H1 (cell line): Measurements from ENCODE around the genes SEC23A, FKBP3 and MIS18BP1.

GRCh38 chr14:39102933-39103588 lies at the start of gene SEC23A:
TSS of gene SEC23A (minus strand) at chr14:39103235.
- RRBS = 2% methylated on average over 17 of the region's 57 CpGs
CAGE:
- cytosol, long polyA plus RNA = start-site peak on the minus strand at chr14:39103079-39103219, 731 reads
- long polyA plus RNA = start-site peak on the minus strand at chr14:39103079-39103214, 317 and 553 reads in 2 replicates
- nucleus, long polyA plus RNA = start-site peak on the minus strand at chr14:39103079-39103214, 441 reads

GRCh38 chr14:39266161-39266998 lies 32.7 kb downstream of the MIA2 start:
- RRBS = 1% methylated on average over 9 of the region's 56 CpGs
CAGE:
- cytosol, long polyA plus RNA = no peak
- long polyA plus RNA = no peak
- nucleus, long polyA plus RNA = no peak

DNA sequence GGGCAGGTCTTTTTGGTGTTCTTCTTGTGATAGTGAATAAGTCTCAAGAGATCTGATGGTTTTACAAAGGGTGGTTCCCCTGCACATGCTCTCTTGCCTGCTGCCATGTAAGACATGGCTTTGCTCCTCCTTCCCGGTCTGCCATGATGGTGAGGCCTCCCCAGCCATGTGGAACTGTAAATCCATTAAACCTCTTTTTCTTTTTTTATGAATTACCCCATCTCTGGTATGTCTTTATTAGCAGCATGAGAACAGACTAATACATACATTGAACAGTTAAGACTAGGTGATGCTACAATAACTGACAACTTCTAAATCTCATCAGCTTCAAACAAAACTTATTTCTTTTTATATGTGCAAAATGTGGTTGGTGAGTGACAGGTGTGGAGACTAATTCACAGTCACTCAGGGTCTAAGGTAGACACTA lies 314.1 kb downstream of the FSCB start:
- RRBS = no CpG with 5 or more reads among the region's 1 CpG
CAGE:
- cytosol, long polyA plus RNA = no peak
- long polyA plus RNA = no peak
- nucleus, long polyA plus RNA = no peak

GRCh38 chr14:45110520-45111145 lies 23.6 kb downstream of the FKBP3 start:
- RRBS = no CpG with 5 or more reads among the region's 6 CpGs
CAGE:
- cytosol, long polyA plus RNA = no peak
- long polyA plus RNA = no peak
- nucleus, long polyA plus RNA = start-site peak on the minus strand at chr14:45110677-45110754, 5 reads

- RRBS = 2% methylated on average over 8 of the region's 47 CpGs
CAGE:
- cytosol, long polyA plus RNA = start-site peak on the minus strand at chr14:45134448-45134501, 8,506 reads
- long polyA plus RNA = start-site peak on the minus strand at chr14:45134412-45134499, 9,981 and 9,233 reads in 2 replicates
- nucleus, long polyA plus RNA = start-site peak on the minus strand at chr14:45134462-45134490, 4,754 reads
Observed at GRCh38 chr14:45133745-45134564, at the start of gene FKBP3. TSS of gene FKBP3 (minus strand) at chr14:45134481.

DNA sequence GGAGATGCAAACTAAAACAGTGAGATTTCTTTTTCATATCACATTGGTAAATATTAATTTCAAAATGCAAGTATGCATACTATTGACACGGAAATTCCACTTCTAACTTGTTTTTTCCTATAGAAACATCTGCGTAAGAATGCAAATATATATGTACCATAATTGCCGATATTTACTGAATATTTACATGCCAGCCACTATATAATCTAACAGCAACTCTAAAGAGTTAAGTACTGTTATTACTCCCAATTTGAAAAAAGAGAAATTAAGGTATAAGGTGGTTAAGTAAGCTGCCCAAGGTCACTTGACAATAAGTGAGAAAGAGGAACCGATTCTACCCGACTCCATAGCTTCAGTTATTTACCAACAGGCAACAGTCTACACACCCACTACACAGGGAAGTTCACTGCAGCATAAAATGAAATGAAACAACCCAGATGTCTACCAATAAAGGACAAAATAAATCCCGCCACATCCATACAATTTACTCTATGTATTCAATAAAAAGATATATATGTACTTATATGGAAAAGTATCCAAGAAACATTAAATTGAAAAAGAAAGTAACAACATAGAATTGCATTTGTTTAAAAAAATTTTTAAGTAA lies 1.1 kb downstream of the MIS18BP1 start:
- RRBS = no CpG with 5 or more reads among the region's 6 CpGs
CAGE:
- cytosol, long polyA plus RNA = no peak
- long polyA plus RNA = no peak
- nucleus, long polyA plus RNA = no peak

DNA sequence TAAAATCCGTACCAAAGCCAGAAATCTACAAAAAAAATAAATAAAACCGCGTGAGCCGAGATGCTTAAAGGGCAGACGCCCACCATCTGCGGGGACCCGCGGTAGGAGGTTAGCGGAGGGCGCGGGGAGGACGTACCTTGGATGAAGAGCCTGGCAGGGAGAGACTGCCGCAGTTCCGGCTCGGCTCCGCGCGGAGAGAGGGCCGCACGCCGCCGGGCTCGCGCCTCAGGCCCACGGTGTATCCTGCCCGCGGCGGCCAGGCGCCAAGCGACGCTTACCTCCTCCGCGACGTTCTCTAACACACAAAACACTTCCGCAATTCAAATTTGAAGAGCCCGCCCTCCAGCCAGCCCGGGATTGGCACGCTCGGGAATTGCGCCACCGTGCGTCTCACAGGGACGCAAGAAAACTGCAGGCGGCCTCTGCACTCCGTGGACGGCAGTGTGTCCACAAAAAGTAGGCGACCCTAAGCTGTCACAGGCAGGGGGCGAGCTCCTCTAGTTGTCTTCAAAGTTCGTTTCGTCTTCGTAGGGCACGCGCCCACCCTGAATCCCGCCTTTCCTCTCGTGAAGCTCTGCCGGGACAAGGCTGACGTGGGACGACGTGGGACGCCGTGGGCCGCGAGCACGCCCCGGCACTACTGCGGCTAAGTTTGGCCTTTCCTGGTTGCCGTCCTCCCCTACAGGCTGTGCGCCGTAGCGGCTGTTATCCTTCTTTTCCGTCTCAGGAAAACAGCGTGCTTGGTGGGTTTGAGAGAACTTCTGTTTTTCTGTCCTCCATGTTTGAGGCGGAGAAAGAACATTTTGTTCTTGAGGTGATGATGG lies at the start of gene MIS18BP1:
Gene MIS18BP1 (minus strand): TSS at position 304 of the 824 bp plus-strand sequence.
- RRBS = 2% methylated on average over 19 of the region's 73 CpGs
CAGE:
- cytosol, long polyA plus RNA = start-site peak on the minus strand centred at position 286 of the sequence, 24 bp wide, 369 reads
- long polyA plus RNA = start-site peak on the minus strand centred at position 279 of the sequence, 88 bp wide, 509 and 1,102 reads in 2 replicates
- nucleus, long polyA plus RNA = start-site peak on the minus strand centred at position 279 of the sequence, 78 bp wide, 1,594 reads

GRCh38 chr14:45253723-45254373 lies 846 bp upstream of the MIS18BP1 start:
- RRBS = no CpG with 5 or more reads among the region's 25 CpGs
CAGE:
- cytosol, long polyA plus RNA = no peak
- long polyA plus RNA = no peak
- nucleus, long polyA plus RNA = no peak

- RRBS = no CpG with 5 or more reads among the region's 1 CpG
CAGE:
- cytosol, long polyA plus RNA = no peak
- long polyA plus RNA = no peak
- nucleus, long polyA plus RNA = no peak
Observed at GRCh38 chr14:45367366-45367565, 114.3 kb upstream of the MIS18BP1 start.

DNA sequence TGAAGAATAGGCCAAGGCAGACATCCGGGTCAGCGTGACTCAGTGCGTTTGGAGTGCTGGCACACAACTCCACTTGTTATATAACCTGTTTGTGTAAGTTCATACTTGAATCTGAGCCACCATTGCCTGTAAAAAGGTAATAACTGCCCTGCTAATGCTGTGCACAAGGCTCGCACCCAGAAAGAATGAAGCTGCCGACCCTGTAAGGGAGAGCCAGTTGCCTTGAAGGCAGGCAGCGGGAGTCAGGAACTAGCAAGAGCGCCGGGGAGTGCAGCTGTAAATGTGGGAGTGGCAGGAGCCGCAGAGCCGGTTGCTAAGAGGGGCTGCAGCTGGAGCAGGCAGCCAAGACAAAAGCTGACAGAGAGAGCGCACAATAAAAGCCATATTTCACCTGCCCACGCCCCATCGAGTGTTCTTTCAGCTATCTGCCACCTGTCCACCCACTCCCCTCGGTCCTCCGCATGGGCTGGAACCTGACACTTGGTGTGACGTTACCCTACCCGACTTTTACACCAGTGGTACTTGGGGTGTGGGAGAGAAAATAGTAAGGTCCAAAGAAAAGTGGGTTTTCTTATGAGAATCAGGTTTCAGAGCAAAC lies 638.7 kb upstream of the MIS18BP1 start:
- RRBS = no CpG with 5 or more reads among the region's 17 CpGs
CAGE:
- cytosol, long polyA plus RNA = no peak
- long polyA plus RNA = no peak
- nucleus, long polyA plus RNA = no peak

DNA sequence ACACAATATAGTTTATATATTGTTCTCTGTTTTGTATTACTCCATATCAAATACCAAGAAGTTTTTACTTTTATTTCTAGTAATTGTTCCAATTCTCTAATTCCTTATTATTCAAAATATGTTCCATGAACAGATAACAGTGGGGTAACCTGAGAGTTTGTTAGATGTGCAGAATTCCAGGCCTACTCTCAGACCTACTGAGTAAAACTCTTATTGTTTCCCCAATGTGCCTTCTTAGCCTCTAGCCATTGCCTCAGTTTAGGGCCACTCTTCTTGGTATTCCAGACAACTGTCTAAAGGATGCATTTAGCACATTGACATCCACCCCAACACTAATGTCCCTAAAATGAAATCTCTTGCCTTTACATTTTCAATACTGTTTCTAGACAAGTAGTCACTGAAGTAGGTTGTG lies 650.3 kb upstream of the MIS18BP1 start:
CAGE:
- cytosol, long polyA plus RNA = no peak
- long polyA plus RNA = no peak
- nucleus, long polyA plus RNA = no peak

GRCh38 chr14:49634202-49635074 lies 606 bp downstream of the DNAAF2 start:
- RRBS = 1% methylated on average over 43 of the region's 93 CpGs
CAGE:
- cytosol, long polyA plus RNA = no peak
- long polyA plus RNA = no peak
- nucleus, long polyA plus RNA = start-site peak on the minus strand at chr14:49634294-49634363, 152 reads

DNA sequence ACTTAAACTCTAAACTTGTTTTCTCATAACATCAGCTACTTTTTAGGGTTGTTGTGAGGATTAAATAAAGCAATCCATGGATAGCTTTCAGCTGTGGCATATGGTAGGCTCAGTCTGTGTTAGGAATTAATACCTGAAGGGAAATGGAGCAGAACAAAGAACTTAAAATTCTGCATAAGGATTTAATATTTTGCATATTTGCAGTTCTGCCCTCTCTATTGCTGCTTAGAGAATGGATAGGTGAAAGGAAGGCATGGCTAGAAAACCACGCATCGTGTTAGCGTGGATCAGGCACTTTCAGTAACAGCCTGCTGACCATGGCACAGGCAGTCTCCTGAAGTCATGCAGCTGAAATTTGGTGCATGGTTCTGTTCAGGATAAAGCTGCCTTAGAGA lies 2.7 kb downstream of the KLHDC2 start:
- RRBS = no CpG with 5 or more reads among the region's 3 CpGs
CAGE:
- cytosol, long polyA plus RNA = no peak
- long polyA plus RNA = no peak
- nucleus, long polyA plus RNA = no peak

DNA sequence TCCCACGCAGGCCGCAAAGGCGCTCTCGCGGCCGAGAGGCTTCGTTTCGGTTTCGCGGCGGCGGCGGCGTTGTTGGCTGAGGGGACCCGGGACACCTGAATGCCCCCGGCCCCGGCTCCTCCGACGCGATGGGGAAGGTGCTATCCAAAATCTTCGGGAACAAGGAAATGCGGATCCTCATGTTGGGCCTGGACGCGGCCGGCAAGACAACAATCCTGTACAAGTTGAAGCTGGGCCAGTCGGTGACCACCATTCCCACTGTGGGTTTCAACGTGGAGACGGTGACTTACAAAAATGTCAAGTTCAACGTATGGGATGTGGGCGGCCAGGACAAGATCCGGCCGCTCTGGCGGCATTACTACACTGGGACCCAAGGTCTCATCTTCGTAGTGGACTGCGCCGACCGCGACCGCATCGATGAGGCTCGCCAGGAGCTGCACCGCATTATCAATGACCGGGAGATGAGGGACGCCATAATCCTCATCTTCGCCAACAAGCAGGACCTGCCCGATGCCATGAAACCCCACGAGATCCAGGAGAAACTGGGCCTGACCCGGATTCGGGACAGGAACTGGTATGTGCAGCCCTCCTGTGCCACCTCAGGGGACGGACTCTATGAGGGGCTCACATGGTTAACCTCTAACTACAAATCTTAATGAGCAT lies 858 bp downstream of the ARF6 start:
- RRBS = 2% methylated on average over 13 of the region's 50 CpGs
CAGE:
- cytosol, long polyA plus RNA = no peak
- long polyA plus RNA = no peak
- nucleus, long polyA plus RNA = no peak

DNA sequence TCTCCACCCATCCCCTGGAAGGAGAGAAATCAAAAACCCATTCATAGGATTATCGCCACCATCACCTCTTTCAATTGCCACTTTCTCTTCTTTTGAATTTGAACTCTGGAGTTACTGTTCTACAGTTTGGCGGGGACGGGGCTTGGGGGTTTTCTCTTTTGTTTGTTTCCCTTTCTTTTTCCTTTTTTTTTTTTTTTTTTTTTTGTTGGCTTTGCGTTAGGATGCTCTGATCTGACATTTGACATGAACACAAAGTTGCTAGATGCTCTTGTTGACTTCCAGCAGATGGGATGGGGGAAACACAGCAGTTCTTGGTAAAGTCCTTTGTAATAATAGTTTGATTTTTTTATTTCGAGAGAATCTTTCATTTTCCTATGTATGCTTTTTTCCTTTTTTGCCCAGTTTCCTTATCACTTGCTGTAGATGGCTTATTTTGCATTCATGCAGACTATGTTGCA lies 1.4 kb downstream of the ARF6 start:
- RRBS = no CpG with 5 or more reads among the region's 5 CpGs
CAGE:
- cytosol, long polyA plus RNA = no peak
- long polyA plus RNA = no peak
- nucleus, long polyA plus RNA = no peak

DNA sequence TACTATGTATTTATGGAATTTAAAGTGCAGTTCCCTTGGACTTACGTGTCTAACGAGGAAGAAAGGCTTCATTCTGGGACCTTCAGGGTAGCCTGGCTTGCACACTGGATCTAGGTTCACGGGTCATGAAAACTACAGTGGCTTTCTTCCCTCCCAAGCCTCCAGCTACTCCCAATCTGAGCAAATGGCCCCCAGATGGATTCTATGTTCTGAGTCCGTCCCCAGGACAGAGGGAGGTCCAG lies 77.2 kb downstream of the ARF6 start:
- RRBS = no CpG with 5 or more reads among the region's 4 CpGs
CAGE:
- cytosol, long polyA plus RNA = no peak
- long polyA plus RNA = no peak
- nucleus, long polyA plus RNA = no peak

DNA sequence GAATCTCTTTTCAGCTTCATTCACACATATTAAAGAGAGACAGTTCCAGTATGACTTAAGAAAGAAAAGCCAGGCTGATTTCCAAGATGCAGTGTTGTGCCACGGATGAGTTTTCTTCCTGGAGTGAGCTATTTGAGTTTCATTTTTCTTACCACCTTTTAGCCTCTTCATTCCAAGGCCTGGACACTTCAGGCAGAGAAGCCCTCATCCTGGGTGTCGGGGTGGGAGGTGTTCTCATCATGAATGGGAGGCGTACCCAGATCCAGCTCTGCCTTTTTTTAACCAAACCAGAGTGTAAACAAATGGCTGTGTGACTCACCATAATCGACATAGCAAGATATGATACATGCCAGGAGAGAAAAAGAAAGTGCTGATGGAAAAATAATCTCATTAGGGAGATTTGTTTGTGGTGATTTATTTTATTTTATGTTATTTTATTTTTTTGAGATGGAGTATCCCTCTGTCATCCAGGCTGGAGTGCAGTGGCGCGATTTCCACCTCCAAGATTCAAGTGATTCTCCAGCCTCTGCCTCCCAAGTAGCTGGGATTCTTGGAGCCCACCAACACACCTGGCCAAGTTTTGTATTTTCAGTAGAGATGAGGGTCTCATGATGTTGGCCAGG lies 80.0 kb downstream of the ARF6 start:
- RRBS = no CpG with 5 or more reads among the region's 6 CpGs
CAGE:
- cytosol, long polyA plus RNA = no peak
- long polyA plus RNA = no peak
- nucleus, long polyA plus RNA = no peak

DNA sequence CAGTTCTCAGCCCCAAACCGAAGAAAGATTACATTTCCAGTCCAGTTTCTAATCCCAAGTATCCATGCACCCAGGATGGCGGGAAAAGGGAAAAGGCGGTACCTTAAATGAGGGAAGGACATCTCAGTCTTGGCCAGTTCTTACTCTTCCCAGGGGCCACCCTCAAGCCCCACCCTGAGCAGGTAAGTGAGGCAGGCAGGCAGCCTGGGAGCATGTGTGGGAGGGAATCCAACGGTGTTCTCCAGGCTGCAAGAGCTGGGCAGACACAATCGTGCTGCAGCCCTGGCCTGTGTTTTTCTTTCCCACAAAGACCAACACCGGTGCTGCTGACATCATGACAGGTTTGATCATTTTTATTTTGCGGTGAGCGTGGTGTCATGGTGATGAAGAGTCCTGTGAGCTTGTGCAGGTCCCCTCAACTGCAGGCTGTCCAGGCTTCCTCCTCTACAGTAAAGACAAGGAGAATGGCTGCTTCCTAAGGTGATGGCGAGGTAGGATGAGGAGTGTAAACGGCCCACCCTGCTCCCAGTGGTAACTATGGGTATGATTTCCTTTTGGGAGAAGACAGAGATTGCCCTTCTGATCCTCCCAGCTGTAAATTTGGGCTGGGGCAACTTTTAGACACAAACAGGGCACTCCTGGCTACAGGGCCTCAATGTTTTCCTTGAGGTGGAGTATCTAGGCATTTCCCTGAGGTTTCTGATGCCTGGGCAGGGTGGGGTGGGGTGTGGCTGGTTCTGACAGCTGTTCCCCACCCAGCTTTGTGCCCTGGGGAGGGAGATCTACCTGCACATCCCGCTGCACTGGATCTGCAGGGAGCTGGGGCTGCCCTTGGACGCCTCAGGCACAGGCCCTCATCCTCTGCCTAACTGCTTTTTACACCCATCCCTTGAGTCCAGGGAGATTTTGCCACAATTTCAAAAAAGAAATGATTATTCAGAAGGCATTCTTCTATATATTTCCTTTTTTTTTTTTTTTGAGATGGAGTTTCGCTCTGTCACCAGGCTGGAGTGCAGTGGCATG lies 109.1 kb downstream of the VCPKMT start:
- RRBS = no CpG with 5 or more reads among the region's 13 CpGs
CAGE:
- cytosol, long polyA plus RNA = no peak
- long polyA plus RNA = no peak
- nucleus, long polyA plus RNA = no peak

DNA sequence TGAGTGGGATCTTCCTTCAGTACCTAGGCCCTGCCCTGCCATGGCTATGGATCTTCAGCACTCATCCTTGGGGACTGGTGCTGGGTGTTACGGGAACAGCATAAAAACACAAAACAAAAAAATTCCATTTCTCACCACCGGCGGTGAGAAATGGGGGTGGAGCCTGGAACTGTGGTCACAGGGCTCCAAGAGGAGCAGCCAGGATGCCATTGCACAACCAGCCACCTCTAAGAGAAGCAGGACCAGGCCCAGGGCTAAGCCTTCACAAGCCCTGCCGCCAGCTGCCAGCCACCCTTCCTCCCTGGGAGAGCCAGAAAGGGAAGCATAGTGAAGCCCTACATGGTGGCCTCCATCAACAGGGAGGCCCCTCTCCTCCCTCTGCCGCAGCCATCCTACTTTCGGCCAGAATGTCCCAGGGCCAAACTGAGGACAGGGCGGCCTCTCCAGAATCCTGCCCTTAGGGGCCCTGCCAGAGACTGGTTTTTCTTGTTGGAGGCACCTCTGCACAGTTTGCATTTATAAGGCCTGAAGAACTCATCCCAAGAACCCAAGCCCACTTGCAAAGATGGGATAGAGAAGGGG lies 76.5 kb downstream of the VCPKMT start:
- RRBS = no CpG with 5 or more reads among the region's 7 CpGs
CAGE:
- cytosol, long polyA plus RNA = no peak
- long polyA plus RNA = no peak
- nucleus, long polyA plus RNA = no peak

GRCh38 chr14:50044883-50045586 lies 71.3 kb downstream of the VCPKMT start:
- RRBS = no CpG with 5 or more reads among the region's 9 CpGs
CAGE:
- cytosol, long polyA plus RNA = no peak
- long polyA plus RNA = no peak
- nucleus, long polyA plus RNA = no peak